AG04449 (cell line): ENCODE measurements around a stretch of chr9.

DNA sequence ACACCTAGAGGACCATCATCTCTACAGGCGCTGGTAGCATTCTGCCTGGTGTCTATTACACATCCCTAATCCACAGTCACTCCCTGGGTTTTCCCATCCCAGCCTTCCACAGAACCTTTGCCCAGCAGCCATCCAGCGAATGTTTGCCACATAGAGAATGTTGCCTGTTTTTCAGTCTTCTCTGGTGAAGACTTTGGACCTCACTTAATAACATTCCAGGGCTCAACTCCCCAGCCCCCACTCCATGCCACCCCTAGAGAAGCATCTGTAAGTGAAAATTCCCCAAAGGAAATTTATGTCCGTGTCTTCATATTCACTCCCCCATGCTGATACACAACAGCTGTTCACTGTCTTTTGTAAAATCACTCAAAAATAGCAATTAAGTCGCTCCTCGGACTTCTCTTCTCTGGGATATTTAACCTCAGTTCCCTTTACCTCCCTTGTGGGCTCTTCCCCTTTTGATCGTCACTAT lies 249.6 kb downstream of the AOPEP start:
- RRBS = no CpG with 5 or more reads among the region's 6 CpGs

GRCh38 chr9:94987699-94988184 lies 261.2 kb downstream of the AOPEP start:
- RRBS = no CpG with 5 or more reads among the region's 2 CpGs

- RRBS = no CpG with 5 or more reads among the region's 7 CpGs
Observed at GRCh38 chr9:94998149-94998719, 271.7 kb downstream of the AOPEP start.

DNA sequence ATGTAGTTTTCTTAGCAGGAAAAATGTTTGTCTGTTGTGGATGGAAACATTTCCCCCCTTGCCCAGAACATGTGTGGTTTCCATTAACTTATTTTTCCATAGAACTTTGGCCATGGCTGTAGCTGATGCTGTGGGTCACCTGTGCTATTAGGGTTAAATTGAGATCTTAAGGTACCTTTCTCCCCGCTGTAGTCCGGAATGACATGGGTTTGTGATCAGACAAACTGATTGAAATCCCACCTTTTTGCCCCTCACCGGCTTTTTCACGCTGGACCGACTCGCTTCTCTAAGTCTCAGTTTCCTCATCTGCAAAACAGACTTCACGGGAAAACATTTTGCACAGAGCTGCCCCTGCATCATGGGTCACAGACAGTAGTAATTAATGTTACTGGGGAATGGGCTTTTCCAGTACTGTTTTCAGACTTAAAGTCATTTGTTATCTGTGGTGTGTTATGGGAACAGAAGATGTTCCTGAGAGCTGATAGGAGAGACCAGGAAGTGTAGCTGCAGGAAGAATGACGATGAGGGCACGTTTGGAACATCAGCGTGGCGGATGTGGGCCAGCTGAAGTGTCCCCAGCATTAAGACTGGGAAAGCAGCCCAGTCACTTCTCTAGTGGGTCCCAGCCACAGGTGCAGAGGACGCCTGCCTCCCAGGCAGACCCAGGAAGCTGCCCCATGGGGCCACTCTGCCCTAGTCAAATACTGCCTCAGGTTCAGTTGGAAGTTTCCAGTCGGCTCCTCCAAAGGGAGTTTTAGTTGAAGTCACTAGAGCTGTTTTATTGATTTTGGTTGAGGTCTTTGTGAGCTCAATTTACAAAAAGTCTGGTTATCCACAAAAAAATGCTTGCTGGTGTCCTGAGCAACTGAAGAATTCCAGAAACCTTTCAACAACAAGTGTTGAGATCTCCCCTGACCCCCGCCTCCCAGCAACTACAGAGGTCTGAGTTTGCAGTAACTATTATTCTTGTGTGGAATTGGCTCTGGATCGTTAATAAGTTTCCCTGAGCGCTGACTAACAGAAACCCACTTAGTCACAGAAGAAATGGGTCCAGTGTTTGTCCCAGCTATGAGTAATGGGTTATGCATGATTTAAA lies 294.4 kb downstream of the FANCC start:
- RRBS = no CpG with 5 or more reads among the region's 16 CpGs

DNA sequence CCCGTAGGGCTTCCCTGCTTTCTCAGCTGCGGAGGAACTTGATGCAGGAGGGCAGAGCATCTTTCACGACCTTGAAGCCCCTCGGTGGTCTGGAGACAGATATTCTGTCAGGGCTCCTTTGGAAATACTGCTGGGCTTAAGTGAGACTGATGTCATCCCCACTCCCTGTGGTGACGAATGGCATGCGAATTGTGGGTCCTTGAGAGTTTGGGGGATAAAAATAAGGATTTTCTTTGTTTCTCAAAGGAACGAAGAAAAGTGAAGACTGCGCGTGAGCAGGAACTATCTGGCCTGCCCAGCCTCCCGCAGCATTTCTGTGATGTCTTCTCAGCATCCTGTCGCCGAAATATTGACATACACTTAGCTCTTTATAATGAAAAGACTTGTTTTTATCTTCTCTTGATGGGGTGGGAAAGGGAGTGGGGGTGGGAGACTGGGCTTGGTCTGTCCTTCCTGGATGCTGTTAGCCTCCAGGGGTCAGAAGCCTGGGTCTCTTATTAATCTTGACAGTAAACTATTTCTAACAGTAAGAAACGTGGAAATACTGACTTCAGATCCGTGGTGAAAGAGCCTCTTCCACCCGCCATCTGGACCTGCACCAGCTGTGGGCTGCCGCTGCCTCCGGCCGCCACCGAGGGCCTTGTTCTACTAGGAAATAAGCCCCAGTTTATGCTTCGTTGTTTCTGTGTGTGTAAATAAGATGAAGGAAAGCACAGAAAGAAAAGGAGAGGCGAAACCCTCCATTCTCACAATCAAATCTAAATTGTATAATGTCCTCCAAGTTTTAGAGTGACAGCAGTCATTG lies 239.7 kb downstream of the FANCC start:
- RRBS = no CpG with 5 or more reads among the region's 21 CpGs

DNA sequence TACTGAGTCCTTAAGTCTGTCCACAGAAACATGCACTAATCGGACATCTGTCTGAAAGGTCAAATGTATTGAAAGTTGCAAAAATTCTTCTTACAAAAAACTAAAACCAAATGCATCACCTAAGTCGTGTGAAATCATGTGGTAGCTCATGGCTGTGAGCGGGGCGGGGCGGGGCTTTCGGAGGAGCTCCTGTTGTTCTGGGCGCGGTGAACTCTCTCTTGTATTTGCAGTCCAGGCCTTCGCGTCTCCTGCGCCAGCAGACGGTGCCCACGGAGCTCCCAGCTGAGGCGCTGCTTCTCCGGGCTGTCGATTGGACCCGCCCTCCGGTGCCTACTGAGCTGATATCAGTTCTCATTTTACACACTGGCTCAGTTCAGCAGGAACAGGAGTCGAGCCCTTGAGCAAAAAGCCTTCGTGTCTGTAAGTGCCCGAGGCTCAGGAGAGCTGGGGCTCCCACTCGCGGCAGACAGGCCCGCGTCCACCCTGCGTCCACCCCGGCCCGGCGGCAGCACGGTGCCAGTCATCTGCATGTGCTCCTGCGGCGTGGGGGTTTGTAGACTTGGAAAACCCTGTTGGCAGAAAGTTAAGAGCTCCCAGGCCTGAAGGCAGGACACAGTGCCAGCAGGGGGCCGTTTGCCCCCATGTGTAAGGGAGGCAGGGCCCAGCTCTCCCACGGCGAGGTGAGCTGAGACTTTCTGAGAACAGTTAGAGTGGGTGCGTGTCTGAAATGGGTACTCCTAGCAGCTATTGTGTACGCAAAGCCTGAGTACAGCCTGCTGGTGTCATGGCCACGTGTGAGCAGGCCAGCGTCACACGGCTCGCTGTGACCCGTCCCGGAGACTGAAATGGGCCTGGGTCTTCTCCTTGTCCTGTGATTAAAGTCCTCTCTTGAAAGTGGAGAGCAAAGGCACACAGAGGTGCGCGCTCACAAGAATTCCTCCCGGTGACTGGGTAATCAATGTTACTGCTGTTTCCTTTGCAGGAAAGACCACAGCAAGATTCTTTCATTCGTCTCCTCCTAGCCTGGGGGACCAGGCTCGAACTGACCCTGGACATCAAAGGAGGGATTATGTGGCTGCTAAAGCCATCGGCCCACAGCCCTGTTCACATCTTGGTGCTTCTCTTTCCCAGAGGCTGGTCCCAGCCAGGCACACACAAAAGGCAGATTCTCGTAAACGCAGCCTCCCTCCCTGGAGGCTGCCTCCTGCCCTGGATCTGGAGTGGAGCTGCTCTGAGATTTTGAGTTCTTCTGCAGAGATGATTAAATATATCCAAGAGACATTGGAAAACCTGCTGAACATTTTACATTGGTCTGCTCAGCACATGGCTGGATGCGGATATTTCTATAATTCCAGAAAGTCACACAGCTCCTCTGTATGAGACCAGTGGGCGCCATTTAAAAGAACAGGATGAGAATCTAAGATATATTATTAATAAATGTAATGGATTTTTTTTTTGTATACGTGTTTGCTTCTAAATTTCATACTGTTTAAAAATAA lies 231.3 kb downstream of the FANCC start:
- RRBS = no CpG with 5 or more reads among the region's 54 CpGs

DNA sequence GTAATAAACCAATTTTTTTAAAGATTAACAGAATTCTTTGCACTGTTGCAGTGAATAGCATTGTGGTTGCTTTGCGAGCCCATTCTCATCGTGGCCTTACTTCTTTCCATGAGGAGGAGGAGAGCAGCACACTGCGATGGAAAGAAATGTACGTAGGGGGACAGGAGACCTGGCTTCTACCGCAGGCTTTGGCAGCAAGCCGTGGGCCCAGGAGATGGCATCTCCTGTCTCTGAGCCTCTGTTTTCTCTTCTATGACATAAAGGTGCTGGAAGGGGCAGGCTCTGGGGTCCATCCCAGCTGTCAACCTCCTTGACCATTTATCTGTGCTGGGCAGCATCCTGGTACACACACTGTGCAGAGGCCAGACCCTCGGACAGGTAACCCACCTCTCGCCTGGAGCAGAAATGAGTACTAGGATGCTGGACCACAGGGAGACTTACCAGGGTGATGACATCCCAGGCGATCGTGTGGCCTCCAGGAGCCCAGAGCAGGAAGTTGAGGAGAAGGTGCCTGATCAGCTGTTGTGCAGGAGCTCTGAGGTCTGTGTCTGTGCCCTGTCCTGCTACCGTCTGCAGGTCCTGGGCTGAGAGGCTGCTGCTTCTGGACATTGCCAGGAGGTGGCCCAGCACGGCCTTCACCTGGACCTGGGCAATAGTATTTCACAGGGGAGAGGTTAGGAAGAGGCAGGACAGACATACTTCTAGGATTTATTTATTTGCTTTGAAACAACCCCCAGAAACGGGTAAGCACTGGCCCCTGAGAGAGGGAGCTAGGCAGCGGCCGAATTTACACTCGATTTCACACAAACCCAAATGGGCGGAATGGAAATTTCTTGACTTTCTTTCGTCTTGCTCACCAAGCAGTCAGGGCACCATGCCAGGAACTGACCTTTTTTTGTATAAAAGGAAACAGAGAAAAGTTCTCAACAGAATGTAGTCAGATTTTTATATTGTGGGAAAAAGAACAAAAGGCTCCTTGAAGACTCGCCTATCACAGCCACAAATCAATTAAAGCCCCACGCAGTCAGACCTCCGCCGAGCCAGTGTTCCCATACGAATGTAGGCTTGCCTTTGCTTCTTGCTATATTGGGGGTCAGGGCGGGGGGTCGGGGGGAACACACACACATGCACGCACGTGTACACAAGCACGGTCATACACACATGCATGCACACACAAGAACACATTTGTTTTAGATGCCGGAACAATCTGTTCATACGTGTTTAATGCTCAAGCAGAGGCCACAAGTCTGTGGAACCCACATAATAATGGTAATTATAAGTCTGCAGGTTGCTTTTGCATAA lies 210.4 kb downstream of the FANCC start:
- RRBS = no CpG with 5 or more reads among the region's 30 CpGs

DNA sequence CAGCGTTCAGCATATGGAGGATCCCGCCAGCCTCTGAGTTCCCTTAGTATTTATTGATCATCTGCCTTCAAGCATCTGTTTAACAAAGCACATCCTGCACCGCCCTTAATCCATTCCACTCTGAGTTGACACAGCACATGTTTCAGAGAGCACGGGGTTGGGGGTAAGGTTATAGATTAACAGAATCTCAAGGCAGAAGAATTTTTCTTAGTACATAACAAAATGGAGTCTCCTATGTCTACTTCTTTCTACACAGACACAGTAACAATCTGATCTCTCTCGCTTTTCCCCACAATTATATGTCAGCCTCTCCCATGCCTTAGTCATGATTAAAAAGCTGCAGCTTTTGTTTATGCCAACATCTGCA lies 47.6 kb downstream of the FANCC start:
- RRBS = no CpG with 5 or more reads among the region's 5 CpGs

DNA sequence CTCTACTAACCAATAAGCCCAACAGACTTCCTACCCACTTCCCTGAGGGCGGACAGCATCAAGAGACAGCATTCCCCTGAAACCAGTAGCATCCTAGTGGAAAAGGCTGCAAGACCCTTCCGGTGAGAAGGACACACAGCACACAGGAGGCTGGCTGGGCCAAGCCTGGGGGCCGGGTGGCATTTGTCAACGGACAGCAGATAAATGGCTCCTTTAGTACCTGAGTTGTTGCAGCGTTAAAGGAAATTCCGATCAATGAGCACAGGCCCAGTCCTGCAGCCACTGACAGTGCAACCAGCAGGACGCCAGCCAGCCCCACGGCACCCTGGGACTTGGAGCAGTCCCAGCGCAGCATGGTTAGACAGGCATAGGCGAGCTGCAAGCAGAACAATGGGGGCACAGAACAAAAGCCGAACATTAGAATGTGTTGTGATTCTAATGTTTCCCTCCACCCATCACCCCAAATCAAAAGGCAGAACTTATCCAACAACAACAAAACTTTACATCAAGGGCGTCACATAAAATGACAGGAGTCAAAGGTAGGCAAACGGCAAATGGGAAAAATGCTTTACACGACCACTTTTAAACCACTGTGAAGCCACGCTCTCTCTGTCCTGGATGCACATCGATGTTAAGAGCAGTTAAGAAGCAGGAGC lies 31.6 kb downstream of the PTCH1 start:
- RRBS = 83% methylated on average over 2 of the region's 16 CpGs

- RRBS = no CpG with 5 or more reads among the region's 9 CpGs
Observed at GRCh38 chr9:95480075-95480585, 28.9 kb downstream of the PTCH1 start.

- RRBS = 2% methylated on average over 28 of the region's 67 CpGs
Observed at GRCh38 chr9:95506312-95507065, 2.6 kb downstream of the PTCH1 start.

- RRBS = 2% methylated on average over 11 of the region's 26 CpGs
Observed at GRCh38 chr9:95512008-95512601, 3.0 kb upstream of the PTCH1 start.

- RRBS = 45% methylated on average over 4 of the region's 17 CpGs
Observed at GRCh38 chr9:95764801-95765467, 110.6 kb upstream of the ERCC6L2 start.

- RRBS = 30% methylated on average over 12 of the region's 33 CpGs
Observed at GRCh38 chr9:95772307-95773352, 102.9 kb upstream of the ERCC6L2 start.

DNA sequence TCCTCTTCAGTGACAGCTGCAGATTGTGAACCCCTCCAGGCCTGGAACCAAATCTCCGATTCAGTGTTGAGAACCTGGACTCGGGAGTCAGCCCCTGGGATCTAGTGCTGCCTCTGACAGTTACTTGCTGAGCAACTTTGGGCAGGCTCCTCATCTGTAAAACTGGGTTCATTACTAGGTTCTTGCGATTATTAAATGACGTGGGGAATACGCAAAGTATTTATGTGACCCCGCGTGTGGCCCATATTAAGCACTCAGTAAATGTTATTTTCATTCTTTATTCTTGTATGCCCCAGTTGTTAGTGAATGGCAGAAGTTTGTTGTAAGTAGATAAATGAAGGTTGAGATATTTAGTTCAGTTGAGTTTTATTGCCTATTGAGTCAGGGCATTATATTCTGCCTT lies 696 bp downstream of the ERCC6L2 start:
- RRBS = no CpG with 5 or more reads among the region's 7 CpGs

DNA sequence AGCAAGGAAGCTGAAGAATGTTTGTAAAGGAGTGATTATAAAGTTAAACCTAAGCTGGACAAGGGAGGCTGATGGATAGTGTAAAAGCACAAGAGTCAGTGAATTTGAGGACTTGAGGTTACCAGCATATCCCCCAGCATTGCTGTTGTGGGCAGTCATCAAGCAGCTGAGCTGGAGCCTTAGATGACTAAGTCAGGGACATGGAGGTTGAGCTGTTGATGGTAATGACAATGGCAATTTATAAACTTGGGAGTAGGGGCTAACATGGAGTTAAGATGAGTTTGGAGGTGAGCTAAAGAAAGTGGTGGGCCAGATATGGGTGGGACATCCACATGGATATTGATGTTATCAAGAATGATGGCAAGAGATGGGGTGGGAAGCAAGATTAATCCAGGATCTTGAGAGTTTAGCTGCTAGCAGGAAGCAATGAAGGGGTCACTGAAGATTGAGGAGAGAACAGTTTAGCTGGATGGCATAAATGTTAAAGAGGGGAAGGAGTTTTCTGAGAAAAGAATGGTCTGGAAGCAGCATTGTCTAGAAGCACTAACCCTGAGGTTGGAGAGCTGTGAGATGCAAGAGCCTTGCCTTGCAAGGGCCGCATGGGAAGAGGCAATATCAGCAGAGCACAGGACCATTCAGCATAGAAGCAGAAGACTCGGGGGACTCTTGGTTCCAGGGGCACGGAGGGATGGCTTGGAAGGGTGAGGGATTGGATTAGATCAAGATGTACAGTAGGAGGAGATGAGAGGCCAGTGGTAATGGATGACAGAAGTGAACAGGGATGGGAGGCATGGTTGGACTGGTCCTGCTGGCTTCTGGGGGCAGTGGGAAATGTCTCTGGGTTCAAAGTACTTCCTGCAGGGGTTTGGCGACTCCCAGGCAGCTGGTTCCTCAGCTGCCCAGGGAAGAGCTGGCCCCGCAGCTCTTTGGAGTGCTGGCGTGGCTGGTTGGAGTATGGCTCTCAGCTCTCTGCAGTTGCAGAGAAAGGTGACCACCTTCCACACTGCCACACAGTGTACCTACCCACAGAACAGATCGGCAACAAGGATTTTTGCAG lies 131.9 kb downstream of the ERCC6L2 start:
- RRBS = no CpG with 5 or more reads among the region's 7 CpGs

DNA sequence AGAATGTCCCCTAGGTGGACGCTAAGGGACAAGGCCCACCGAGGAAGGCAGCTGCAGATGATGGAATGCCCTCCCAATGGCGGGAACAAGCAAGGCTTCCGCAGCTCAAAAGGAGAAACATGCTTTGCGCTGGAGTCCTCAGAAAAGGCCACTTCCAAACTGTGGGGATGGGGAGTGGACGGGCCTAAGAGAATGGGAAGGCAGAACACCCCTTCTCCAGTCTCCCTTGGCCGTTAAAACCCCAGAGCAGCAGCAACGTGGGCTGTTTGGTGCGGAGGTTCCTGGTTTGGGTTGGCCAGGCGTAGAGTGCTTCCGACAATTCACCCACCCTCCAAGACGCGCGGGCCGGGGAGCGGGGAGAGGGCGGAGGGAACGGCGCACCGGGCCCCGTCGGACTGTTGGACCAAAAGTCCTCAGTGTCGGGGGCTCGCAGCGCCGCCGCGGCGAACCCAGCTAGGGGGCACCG lies 145.1 kb downstream of the ERCC6L2 start:
- RRBS = 4% methylated on average over 7 of the region's 30 CpGs

- RRBS = no CpG with 5 or more reads among the region's 7 CpGs
Observed at GRCh38 chr9:96067053-96067338, 191.5 kb downstream of the ERCC6L2 start.

DNA sequence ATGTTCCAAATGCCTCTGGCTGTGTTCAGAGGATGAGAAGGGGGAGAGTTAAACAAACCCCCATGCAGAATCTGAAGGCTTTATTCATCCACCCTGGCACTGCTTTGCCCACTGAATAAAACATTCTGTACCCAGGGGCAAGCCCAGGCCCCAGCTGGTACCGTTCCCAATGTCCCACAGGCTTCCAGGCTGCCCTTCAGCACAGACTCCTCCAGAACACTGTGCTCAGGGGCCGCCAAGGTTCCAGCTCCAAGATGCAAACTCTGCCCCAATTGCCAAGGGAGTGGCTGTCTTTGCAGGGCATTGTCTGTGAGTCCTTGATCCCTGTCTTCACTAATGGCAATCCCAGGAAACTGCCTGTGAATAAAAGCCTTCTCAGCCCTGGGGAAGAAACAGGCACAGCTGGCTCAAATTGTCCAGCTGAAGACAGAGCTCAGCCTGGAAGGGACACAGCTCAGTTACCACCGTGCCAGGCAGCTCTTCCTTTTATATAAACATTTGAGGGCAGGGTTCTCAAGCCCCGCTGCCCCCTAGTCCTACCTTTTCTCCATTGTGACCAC lies 185.3 kb downstream of the HSD17B3 start:
- RRBS = no CpG with 5 or more reads among the region's 4 CpGs

DNA sequence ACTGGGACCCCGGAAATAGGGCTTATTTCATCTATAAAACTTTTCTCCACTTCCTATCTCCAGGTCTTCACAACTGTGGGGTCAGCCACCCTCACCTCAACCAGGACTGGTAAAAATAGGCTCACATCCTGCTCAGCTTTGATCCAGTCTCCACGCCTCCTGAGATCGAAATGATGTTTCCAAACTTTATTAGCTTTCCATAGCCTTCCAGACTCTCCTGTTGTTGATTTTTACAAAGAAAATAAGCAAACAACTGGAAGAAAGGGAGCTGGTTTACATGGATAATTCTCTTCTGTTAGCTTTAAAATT lies 172.8 kb downstream of the HSD17B3 start:
- RRBS = no CpG with 5 or more reads among the region's 3 CpGs